Suprapubic skin (tissue), 4 donors: ENCODE results near the gene PTPN3.

GRCh38 chr9:109475405-109475956 is 22.6 kb downstream of the PTPN3 start:
- PRO-cap, result no peak
- RAMPAGE, long total RNA, 4 experiments, result no peak in any of the 4 experiments

GRCh38 chr9:109497372-109498723 is at the start of gene PTPN3:
PTPN3 (minus strand) TSS chr9:109498307.
- PRO-cap, result unidirectional peak, plus-strand start at chr9:109497763; bidirectional peak, plus-strand start at chr9:109498368, minus-strand start at chr9:109498307
- RAMPAGE, long total RNA, 4 experiments, result start-site peak on the plus strand in 2 of 4 experiments, at chr9:109498417-109498484 at its widest, 9 to 43 reads per replicate; start-site peak on the minus strand in 3 of 4 experiments, at chr9:109498247-109498311 at its widest, 620 to 649 reads per replicate

DNA sequence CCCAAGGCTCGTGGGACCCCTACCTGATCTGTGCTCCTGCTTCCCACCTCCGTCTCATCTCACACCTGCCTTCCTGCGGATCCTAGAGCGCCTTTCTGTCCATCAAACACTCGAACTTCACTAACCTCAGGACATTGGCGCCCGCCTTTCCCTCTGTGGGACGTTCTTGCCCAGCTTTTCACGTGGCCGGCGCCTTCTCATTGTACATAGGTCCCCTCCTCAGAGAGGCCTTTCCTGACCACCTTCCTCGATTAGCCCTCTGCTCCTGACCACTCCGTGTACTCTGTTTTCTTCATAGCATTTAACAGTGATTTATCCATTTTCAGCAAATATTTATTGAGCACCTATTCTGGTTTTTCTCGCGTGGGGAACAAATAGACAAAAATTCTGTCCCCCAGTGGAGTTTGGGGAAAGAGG is 625 bp upstream of the PTPN3 start:
- PRO-cap, result no peak
- RAMPAGE, long total RNA, 4 experiments, result no peak in any of the 4 experiments

DNA sequence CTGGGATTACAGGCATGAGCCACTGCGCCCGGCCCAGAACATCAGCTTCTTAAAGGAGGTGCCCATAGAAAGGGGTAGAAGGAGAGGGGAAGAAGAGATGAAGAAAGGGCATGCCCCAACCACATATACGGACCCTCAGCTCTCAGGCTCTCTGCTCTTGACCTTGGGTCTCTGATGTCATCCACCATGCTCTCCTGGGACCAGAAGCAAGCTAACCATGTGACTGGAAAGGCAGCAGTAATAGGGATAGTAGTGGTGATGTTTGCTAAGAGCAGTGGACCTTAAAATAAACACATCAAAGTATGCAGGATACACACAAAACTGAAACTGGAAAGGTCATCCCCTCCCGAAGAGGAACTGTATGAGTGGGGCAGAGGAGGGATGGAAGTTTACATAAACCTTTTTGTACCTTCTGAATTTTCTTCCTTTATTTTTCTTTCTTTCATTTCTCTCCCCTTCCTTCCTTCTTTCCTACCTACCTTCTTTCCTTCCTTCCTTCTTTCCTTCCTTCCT is 8.0 kb upstream of the PTPN3 start:
- PRO-cap, result no peak
- RAMPAGE, long total RNA, 4 experiments, result no peak in any of the 4 experiments

GRCh38 chr9:109507254-109507855 is 9.2 kb upstream of the PTPN3 start:
- PRO-cap, result no peak
- RAMPAGE, long total RNA, 4 experiments, result no peak in any of the 4 experiments

DNA sequence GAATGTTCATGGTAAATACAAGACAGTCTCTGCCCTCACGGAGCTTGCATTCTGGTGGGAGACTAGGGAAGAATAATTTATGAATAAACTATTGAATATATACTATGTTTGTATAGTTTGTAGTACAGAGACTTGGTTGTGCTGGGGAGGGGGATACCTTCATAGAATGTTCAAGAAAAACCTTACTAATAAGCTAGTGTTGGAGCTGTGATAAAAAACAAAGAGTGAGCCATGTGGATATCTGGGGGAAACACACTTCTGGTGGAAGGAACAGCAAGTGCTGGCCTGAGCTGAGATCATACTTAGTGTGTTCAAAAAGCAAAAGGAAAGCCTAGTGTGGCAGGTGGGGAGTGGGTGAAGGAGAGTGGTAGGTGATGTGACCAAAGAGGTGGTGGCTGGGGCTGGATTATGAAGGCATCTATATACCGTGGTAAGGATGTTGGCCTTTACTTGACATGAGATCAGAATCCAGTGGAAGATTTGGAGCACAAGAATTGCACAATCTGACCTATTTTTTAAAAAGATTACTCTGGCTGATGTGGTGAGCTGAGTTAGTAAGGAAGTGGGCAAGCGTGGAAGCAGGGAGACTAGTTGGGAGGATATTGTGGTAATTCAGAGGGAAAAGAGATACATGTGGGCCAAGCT is 26.5 kb downstream of the PALM2AKAP2 start:
- PRO-cap, result no peak
- RAMPAGE, long total RNA, 4 experiments, result no peak in any of the 4 experiments

DNA sequence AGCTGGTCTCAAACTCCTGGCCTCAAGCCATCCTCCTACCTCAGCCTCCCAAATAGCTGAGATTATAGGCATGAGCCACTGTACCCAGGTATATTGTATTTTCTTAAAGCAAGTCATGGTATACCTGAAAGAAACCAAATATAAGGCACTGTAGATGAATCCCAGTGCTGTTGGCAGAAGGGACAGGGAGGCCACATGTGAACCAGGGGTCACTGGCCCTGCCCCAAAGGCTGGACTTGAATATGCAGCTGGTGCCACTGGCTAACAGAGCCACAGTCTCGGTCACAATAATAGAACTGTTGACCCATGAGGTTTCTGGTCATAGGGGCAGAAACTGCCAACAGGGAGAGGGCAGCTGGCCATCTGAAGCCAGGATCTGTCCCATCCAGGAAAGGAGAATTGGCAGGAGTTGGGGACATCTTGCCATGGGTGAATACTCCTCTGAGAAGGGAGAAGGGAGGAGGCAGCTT is 31.8 kb downstream of the PALM2AKAP2 start:
- PRO-cap, result no peak
- RAMPAGE, long total RNA, 4 experiments, result no peak in any of the 4 experiments

- PRO-cap, result bidirectional peak, plus-strand start at chr9:110048696, minus-strand start at chr9:110048532
- RAMPAGE, long total RNA, 4 experiments, result start-site peak on the plus strand in 2 of 4 experiments, at chr9:110048639-110048741 at its widest, 61 to 98 reads per replicate
Measured at GRCh38 chr9:110047816-110048870, 159.8 kb downstream of the C9orf152 start.

- PRO-cap, result bidirectional peak, plus-strand start at chr9:110070022, minus-strand start at chr9:110069729
- RAMPAGE, long total RNA, 4 experiments, result no peak in any of the 4 experiments
Measured at GRCh38 chr9:110069432-110070345, 138.3 kb downstream of the C9orf152 start.

DNA sequence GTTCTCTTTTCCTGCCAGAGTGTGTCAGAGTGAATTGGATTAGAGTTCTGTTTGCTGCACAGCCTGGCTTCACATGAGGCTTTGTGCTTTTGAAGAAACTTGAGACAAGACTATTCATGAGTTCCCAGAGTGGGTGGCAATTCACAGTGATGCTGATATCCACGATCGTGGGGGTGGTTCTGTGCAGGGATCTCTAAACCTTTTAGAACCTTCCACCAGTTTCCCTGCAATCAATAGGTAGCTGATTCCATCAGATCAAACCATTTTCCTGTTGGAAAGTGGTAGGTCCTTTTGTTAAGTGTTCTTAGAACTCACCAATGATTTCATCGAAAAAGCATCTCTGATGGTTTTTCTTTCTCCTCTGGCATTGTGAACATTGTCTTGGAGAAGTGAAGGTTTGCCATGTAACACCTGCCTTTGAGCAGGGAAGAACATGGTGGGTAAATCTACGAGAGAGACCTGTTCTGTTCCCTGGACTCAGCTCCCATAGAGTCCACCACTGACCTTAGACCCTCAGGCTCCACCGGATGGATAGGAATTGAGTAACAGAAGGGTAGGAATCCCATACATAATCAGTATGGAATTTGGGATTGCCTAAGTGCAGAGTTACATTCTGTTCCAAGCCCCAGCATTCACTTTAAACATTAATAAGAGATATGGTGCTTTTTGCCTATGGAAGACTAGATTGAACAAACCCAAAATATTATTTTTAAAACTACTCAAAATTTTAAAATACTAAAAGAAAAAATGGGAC is 92.2 kb downstream of the C9orf152 start:
- PRO-cap, result no peak
- RAMPAGE, long total RNA, 4 experiments, result no peak in any of the 4 experiments

DNA sequence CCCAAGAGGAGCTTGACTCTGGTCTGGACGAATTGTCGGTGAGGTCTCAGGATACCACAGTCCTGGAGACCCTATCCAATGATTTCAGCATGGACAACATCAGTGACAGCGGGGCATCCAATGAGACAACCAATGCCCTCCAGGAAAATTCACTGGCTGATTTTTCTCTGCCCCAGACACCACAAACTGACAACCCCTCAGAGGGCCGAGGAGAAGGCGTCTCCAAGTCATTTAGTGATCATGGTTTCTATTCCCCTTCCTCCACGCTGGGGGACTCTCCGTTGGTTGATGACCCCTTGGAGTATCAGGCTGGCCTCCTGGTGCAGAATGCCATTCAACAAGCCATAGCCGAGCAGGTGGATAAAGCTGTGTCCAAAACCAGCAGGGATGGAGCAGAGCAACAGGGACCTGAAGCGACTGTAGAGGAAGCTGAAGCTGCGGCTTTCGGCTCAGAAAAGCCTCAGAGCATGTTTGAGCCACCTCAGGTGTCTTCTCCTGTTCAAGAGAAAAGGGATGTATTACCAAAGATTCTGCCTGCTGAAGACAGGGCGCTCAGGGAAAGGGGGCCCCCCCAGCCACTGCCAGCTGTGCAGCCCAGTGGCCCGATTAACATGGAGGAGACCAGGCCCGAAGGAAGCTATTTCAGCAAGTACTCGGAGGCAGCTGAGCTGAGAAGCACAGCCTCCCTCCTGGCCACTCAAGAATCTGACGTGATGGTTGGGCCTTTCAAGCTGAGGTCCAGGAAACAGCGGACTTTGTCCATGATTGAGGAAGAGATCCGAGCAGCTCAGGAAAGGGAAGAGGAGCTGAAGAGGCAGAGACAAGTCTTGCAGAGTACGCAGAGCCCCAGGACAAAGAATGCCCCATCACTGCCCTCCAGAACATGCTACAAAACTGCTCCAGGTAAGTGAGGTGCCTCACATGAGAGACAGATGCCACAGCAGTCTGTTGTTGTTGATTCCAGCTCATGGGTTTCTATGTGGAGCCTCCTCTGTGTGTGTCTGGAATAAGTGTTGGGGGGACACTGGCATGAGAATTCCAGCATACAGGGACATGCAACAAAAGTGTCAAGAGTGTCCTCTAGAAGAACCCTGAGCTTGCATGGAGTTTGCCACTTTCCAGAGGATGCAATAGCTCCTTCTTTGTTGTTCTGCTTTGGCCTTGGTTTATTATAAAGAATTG is 69.9 kb downstream of the C9orf152 start:
- PRO-cap, result no peak
- RAMPAGE, long total RNA, 4 experiments, result no peak in any of the 4 experiments

- PRO-cap, result no peak
- RAMPAGE, long total RNA, 4 experiments, result no peak in any of the 4 experiments
Measured at GRCh38 chr9:110440143-110440796, 102.6 kb upstream of the TXNDC8 start.

GRCh38 chr9:110441824-110442562 is 104.3 kb upstream of the TXNDC8 start:
- PRO-cap, result no peak
- RAMPAGE, long total RNA, 4 experiments, result no peak in any of the 4 experiments

DNA sequence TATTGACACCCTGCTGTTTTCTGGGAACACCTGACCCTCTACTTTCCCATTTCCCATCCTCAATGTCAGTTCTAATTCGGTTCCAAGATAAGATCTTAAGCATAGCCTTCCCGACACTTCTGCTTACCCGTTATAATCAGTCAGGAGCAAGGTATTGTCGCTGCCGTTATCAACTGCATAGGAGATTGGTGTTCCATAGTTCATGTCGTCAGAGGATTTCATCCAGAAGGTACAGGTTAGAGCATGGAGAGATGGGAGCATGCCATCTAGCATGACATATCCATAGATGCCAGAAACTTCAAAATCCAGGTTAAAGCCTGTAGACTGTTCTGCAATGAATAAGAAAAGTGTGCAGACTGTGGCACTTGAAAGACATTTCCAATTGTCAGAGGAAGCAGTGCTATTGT is 108.0 kb upstream of the TXNDC8 start:
- PRO-cap, result no peak
- RAMPAGE, long total RNA, 4 experiments, result no peak in any of the 4 experiments

DNA sequence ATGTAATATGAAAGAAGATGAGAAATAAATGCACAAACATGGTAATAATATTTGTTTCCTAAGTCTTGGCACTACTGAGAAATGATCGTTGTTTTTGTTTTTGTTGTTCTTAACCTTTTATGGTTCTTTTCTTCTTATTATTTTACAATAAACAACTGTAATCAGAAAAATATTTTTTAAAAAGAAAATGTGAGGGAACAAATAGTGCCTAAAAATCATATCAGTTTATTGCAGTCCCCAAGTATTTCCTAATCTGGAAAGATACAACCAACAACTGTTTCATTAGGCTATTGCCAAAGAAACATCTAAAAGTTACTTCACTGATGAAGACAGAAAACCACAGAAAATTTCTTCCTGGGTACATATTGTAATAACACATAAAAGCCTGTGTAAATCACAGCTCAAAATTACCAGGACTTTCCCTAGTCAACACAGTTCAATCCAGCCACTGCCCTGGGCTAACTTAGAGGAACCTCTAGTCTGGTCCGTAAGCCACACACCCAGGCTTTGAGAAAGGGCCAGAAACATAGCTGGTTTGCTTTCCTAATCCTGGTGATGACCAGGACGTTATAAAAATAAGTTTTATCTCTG is 13.0 kb upstream of the MUSK start:
- PRO-cap, result no peak
- RAMPAGE, long total RNA, 4 experiments, result no peak in any of the 4 experiments

DNA sequence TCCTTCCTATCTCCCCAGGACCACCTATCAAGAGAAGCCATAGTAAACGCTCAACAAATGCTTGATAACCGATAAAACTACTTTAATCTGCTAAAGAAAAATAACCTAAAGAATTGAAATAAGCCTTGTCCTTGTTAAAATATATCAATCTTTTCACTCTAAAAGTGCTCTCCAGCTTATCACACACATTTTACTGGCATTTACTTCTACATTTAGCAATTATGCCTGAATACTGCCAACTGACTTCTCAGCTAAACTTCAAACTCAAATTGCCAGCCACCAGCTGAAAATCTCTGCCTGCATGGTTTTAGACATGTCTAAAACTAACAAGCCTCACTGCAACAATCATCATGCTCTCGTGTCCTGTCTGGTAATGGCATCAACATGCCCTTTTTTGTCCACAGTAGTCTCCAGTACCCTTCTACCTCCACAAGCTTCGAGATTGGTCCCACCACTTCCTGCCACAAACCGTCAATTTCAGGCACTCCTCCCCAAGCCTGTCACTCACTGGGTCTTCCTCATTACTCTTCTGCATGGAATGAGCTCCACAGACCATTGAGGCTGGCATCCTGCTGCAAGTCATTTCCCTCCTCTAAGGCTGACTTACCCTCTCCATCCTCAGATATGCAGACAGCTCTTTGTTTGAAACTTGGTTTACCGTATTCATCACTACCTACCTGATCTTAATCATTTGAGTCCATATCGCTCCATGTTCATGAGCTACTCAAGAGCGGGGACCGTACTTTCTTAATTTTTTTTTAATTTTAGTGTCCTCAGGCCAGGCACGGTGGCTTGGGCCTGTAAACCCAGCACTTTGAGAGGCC is 9.1 kb downstream of the LPAR1 start:
- PRO-cap, result no peak
- RAMPAGE, long total RNA, 4 experiments, result start-site peak on the minus strand in 1 of 4 experiments, centred at position 513 of the sequence, 12 reads per replicate

DNA sequence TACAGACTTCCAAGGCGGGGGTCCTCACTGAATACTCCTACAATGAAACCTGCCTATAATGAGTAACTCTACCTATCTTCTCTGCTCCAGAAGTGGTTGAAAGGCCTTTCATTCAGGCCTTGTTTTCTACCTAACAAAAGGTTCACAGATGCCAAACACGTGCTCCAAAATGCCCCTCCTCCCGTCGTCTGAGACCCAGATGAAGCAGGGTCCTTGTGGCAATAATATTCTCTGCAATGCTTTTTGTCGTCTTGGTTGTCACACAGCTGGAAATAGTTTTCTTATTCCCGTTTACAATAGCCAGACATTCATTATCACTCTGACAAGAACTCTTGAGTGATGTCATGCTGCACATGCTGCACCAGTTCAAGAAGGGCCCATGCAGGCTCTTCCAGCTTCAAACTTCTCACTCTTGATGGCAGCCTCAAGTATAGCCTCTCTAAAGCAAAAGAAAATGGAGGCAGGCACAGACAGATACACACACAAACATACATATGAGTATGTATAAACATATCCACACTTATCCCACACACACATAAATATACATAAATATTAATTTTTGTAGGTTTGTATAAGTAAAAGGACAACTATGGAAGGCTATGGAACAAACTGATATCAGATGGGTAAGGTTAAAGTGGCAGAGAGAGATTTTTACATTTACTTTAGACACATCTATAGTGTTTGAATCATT is 7.7 kb downstream of the LPAR1 start:
- PRO-cap, result no peak
- RAMPAGE, long total RNA, 4 experiments, result start-site peak on the minus strand in 1 of 4 experiments, centred at position 306 of the sequence, 21 reads per replicate

DNA sequence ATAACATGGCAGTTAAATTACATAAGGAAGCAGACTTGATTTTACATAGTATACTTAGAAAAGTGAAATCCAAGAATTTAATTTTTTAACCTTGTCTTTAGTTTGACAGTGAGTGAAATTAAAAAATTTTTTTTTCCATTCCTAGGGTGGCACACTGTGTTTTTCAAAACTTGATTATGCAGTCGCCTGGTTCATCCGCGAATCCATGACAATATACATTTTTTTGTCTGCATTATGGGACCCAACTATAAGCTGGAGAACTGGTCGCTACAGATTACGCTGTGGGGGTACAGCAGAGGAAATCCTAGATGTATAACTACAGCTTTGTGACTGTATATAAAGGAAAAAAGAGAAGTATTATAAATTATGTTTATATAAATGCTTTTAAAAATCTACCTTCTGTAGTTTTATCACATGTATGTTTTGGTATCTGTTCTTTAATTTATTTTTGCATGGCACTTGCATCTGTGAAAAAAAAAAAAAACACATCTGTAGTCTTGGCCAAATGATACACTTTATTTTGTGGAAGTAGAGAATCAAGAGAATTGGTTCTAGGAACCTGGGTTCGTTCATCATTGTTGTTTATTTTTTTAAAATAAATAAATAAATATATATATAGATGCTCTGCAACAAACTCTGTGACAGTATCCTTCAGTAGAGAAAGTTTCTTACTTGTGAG is 36.2 kb downstream of the UGCG start:
- PRO-cap, result no peak
- RAMPAGE, long total RNA, 4 experiments, result no peak in any of the 4 experiments

GRCh38 chr9:112025992-112026325 is 129.3 kb downstream of the UGCG start:
- PRO-cap, result no peak
- RAMPAGE, long total RNA, 4 experiments, result no peak in any of the 4 experiments

DNA sequence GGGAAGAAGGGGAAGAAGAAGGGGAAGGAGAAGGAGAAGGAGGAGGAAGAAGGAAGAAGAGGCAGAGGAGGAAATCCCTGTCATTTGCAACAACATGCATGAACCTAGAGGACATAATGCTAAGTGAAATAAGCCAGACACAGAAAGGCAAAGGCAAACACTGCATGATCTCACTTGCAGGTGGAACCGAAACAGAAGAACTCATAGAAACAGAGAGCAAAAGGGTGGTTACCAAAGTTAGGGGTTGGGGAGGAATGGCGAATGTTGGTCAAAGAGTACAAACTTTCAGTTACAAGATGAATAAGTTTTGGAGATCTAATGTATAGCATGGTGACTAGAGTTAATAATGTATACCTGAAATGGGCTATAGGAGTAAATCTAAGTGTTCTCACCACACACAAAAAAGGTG is 135.5 kb downstream of the UGCG start:
- PRO-cap, result no peak
- RAMPAGE, long total RNA, 4 experiments, result no peak in any of the 4 experiments